Thoracic aorta endothelial cell (primary cell): ENCODE measurements around a stretch of chr7.

GRCh38 chr7:151137531-151138764, 29.5 kb downstream of the GBX1 start:
- CAGE, long polyA plus RNA, result no peak

DNA sequence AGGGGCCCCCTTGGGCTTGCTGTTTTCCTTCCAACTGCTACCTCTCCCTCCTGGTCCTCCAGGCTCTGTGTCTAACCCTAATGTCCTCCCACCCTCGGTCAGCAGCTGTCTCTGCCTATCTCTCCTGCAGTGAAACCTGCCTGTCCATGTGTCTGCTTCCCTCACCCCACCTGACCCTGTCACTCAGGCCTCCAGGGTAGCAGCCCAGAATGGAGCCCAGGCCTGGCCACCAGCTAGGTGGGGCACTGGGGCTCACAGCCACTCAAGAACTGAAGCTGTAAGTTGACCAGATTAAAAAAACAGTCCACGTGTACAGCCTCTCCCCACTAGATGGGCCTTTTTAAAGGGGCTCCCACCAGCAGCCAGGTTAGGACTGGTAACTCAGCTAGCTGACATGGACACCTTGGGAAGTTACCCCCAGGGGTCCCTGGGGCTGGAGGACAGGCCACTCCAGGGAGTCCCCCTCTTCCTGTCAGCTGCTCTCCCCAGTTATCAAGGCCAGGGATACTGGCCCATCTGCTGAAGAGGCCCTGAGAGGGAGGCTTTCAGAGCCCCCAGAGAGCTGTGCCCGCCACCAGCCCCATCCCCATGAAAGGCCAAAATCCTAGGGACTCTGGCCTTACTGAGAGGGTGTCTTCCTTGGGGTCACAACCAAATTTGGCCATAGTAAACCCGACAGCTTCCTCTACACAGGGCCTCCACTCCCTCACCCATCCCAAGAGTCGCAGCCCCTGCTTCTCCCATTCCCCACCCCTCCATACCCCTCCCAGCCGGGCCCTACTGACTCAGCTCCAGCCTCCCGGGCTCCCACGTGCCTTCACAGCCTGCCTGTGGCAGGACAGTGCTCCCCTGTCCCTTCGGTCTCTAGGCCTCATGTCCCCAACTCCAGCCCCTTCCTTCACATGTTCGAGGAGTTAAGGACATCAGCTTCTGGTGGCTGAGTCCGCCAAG, 1.3 kb downstream of the SMARCD3 start:
- CAGE, long polyA plus RNA, result no peak

- CAGE, long polyA plus RNA, result no peak
Measured at GRCh38 chr7:151247940-151248493, 477 bp downstream of the SMARCD3 start.

DNA sequence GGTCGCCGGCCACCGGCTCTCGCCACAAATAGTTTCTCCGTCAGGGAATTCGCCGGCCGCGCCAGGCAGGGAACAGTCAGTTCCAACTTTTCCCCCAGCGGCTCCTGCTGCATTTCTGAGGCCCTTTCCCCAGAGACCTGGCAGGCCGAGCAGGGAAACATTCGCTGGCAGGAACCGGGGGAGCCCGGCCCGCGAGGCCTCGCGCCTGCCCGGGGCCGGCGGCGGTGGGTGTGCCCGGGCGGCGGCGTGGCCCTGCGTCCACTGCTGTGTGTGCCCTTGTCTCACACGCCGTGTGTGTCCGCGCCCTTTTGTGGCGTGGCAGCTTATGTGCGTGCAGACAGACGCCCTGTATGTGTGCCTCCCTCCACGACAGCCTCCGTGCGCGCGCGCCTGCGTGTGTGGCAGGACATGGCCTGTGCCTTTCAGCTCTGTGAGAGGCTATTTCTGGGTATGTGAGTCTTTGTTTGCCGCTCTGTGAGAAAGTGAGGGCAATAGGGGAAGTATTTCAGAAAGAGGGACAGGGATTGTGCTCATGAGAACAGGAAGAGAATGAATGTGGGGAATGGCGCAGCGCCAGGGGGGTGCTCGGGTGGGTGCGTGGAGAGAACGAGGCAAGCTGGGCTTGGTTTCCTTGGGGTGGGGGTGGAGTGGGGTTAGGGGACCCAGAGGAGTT, 657 bp upstream of the SMARCD3 start:
- CAGE, long polyA plus RNA, result no peak

DNA sequence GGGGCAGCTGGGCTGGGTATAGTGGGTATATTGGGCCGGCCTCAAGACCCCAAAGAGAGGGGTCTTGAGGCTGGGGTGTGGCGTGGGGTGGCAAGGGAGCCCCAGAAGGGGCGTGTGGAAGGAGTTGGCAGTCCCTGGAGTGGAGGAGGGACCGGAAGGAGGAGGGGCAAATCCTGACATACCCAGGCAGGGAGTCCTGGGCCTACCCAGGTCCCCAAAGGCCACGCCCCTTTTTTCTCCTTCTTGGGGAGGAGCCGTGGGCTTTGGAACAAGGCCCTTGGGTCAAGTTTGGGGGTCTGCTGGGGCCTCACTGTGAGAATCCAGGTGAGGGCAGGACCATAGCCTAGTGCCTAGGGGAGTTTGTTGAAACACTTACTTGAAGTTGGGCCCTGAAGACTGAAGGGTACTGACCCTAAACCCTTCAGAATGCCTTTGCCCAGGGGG, 1.2 kb upstream of the SMARCD3 start:
- CAGE, long polyA plus RNA, result no peak

- CAGE, long polyA plus RNA, result no peak
Measured at GRCh38 chr7:151404252-151404941, 5.4 kb downstream of the WDR86 start.

DNA sequence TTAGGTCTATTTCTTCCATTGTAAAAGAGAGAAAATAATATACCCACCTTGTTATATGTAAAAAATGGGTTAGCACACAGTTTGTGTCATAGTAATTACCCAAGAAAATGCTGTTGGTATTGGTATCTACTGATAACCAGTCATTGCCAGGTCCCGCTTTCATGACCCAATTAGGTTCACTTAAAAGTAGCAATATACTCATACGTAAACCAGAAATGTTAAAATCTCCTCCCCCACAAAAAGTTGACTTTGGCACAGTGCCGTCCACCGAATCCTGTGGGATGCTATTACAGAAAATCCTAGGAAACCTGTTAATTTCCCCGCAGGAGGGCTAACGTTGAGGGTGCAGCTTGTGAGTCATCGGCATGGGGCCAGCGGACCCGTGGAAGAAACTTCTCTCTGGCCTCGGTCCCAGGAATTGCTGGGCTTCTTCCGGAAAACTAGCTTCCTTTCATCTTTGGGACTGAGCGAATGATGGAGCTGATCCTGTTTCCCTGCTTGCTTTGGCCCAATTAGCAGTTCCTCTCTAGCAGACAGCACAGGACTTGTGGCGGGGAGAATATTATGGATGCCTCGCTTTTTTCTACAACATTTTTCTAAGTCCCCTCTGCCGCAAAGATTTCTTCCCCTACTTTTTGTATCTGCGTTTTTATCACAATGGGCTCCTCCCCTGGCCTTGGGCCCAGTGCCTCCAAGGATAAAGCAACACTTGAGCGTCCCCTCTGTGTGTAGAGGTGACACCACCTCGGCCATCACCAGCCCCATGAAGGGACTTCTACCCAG, 13.4 kb downstream of the CRYGN start:
- CAGE, long polyA plus RNA, result no peak

DNA sequence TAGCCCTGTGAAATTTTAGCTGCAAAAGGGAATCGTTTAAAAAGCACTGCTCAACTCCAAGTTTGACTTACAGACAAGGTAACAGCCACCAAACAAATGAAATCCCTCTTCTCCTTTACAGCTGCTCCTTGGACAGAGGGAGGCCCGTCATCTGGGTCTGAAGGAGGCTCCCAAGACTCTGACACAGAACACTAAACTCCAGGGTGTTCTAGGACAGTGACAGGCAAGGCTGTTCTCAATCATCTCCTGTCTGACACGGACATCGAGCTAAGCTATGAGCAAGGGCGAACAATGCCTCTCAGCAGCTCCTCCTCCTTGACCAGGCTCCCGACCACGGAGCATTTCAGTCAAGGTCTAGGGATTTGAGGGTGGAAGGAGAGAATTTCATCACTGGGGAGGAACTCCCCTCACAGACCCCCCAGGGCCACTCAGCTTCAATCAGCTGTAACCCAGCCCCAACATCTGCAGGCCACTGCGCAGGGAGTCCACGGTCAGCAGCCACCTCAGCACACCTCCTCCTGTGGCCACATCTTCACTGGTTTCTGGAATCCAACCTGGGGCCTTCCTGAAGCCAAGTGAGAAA, 26.2 kb upstream of the CRYGN start:
- CAGE, long polyA plus RNA, result no peak

- CAGE, long polyA plus RNA, result no peak
Measured at GRCh38 chr7:151494926-151495453, 24.7 kb downstream of the RHEB start.

GRCh38 chr7:151503768-151504668, 15.7 kb downstream of the RHEB start:
- CAGE, long polyA plus RNA, result no peak

DNA sequence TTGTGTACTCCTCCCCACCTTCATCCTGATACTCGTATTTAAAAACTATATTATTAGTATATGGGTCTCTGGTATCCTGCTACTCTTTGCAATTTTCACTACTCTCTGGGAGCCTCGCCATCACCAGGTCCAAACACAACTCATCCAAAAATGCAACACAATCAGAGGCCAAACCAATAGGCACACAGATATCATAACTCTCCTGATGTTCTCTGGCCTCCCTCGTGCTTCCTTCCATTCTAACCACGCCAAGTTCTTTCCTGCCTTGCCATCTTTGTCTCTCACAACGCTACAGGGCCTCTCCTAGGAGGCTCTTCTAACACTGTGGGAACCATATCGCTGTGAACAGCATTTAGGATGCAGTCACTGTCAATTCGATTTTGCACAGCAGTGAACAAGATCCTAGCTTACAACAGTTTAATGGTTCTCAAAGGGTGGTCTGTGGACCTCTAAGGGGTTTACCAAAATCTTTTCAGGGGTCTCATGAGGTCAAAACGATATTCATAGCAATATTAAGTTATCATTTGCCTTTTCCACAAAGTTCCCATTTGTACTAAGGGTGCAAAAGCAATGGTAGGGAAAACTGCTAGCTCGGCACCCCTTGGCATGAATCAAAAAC, 7.2 kb downstream of the RHEB start:
- CAGE, long polyA plus RNA, result no peak

- CAGE, long polyA plus RNA, result no peak
Measured at GRCh38 chr7:151518000-151518731, 1.5 kb downstream of the RHEB start.

DNA sequence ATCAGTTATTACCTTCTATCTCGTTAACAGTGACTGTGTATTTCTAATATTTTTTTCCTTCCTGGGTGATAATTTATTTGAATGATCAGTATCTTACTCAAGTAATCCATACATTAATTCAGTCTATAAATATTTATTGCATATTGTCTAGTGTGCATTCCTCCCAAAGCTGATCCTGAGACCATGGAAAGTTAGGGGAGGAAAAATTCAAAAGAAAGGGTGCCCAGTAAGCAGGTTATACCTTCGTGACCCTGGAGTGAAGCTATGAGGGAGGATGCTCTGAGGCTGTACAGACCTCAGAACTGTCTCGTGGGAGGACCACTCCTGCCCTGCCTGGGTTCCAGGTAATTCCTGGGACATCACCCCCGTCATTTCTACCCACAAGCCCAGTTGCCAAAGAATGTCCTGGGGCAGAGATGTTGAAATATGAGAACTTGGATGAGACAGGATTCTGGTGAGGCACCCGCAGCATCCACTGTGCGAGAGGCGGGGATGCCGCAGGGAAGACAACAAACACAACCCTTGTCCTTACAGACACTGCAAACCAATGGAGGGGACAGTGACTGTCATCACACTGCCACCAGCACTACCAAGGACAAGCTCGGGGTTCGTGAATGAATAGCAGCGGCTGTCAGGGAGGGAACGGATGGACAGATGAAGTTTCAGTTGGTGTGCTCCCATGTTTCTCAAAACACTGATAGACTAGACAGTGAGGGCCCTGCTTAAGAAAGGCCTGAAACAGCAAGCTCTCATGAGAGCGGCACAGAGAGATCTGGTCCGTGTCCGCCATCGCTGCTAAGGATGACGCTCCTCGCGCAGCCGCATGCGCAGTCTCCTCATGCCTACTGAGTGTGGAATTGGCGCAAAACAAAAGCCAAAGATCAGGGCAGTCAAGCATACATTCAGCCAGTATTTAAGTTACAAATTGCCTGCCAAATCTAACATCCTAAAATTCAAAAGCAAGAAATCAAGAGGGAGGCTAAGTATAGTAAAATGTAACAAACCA, 81.9 kb upstream of the RHEB start:
- CAGE, long polyA plus RNA, result no peak

GRCh38 chr7:151628715-151629216, 109.1 kb upstream of the RHEB start:
- CAGE, long polyA plus RNA, result no peak

DNA sequence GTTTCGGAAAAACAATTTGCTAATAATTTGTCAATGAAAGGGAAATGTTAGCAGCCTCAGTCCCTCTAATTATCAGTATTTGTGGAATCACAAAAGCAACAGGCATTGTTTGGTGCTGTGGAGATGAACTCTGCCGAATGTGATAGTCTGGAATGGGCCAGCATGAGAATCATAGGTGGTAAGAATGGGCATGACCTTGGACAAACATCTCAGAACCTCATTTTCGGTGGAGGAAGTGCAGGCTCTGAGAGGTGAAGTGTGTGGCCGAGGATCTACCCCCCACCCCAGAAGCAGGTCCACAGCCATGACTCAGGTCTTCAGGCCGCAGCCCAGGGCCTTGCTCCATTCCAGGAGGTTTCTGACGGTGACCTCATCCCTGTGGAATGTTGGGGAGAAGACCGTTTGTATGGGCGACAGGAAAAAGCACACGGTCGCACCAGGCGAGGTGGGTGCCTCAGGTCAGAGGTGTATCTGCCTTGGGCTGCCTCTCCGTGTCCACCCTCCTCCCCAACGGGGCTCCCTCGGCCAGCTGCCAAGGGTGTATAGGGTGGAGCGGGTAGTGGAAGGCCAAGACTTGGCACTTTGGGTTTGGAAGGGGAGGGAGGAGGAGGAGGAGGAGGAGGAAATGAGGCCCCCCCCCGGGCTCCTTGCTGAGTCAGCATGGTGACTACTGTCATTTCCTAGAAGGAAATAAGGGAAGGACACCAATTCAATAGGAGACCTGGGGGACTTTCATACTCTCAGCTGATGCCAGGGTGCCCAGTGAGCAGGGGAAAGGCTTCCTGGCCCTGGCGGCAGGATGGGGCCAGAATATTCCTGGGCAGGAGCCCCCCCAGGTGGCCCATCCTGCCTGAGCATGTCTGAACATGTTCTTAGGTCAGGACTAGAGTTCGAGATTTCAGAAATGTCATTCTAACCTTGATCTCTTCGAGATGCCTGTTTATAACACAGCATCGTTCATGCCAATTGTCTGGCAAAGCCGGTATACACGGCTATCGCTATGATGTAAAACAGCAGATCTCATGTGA, 168.0 kb upstream of the RHEB start:
- CAGE, long polyA plus RNA, result no peak

GRCh38 chr7:151710397-151711135, 166.3 kb downstream of the PRKAG2 start:
- CAGE, long polyA plus RNA, result no peak

GRCh38 chr7:151715549-151716538, 161.1 kb downstream of the PRKAG2 start:
- CAGE, long polyA plus RNA, result no peak

DNA sequence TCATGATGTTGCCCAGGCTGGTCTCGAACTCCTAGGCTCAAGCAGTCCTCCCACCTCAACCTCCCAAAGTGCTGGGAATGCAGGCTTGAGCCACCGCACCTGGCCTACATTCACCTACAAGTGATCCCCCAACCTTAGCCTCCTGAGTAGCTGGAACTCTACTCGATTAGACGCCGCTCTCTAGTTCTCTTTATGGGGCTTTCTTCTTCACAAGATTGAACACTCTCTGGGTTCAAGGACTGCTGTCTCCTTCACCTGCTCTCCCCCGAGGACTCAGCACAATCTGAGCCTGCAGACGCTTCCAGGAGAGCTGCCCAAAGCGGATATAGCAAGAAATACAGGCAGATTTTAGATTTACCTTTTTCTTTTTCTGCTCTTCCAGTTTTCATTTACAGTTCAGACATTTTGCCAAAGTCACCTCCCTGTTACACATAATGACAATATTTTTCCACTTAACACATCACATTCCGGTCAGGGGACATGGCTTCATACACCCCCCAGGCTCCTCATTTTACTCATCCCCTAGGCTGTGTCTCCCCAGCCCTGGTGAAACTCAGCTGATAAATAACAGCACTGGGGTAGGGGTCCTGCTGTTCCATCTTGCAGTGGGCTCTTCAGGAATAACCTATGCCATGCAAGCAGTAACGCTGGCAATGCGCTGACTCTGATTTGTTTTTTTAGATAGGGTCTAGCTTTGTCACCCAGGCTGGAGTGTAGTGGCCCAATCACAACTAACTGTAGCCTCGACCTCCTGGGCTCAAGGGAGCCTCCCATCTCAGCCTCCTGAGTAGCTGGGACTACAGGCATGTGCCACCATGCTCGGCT, 142.8 kb downstream of the PRKAG2 start:
- CAGE, long polyA plus RNA, result no peak

- CAGE, long polyA plus RNA, result no peak
Measured at GRCh38 chr7:151824256-151824955, 52.5 kb downstream of the PRKAG2 start.

GRCh38 chr7:151827896-151828555, 48.9 kb downstream of the PRKAG2 start:
- CAGE, long polyA plus RNA, result no peak